Endothelial cell of umbilical vein (primary cell): Measurements from ENCODE around the gene SLCO6A1.

DNA sequence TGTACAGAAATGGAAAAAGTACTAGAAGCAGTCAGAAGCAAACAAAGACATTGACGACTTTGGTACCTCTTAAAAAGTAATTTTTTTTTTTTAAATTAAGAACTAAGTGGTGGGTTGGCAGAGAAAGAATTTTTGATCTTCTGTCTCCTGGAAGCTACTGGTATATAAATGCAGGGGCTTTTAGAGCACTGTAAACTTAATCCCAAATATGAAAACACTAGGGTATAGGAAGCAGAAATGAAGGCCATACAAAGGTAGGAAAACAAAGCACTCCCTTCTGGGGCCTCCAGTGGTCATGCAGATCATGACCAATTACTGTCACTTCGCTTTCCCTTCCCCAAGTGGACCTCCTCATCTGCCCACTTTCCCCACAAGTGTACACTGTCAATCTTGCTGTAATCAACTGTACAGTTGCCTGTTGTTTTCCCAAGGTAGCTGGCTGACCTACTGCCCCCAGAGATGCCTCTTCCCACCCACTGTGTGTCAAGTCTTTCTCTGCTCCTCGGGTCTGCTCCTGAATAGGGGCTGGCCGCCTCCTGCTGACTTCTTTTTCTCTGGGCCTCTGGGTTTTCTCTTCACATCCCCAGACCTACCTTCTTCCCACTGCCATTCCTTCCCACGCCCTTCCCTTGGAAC, 2.7 kb downstream of the ELL2 start:
- PRO-cap: no peak
CAGE:
- cytosol, long polyA minus RNA: no peak
- cytosol, long polyA plus RNA: no peak
- long polyA plus RNA: no peak
- nucleus, long polyA minus RNA: no peak
- nucleus, long polyA plus RNA: no peak

- PRO-cap: no peak
CAGE:
- cytosol, long polyA minus RNA: no peak
- cytosol, long polyA plus RNA: no peak
- long polyA plus RNA: no peak
- nucleus, long polyA minus RNA: no peak
- nucleus, long polyA plus RNA: no peak
These were observed 91.6 kb upstream of the ELL2 start for GRCh38 chr5:96053114-96053869.

GRCh38 chr5:96146730-96147207, 185.1 kb upstream of the ELL2 start:
- PRO-cap: no peak
CAGE:
- cytosol, long polyA minus RNA: no peak
- cytosol, long polyA plus RNA: no peak
- long polyA plus RNA: no peak
- nucleus, long polyA minus RNA: no peak
- nucleus, long polyA plus RNA: no peak

- PRO-cap: no peak
CAGE:
- cytosol, long polyA minus RNA: no peak
- cytosol, long polyA plus RNA: no peak
- long polyA plus RNA: no peak
- nucleus, long polyA minus RNA: no peak
- nucleus, long polyA plus RNA: no peak
These were observed 187.5 kb downstream of the PCSK1 start for GRCh38 chr5:96245327-96246081.

- PRO-cap: no peak
CAGE:
- cytosol, long polyA minus RNA: no peak
- cytosol, long polyA plus RNA: no peak
- long polyA plus RNA: no peak
- nucleus, long polyA minus RNA: no peak
- nucleus, long polyA plus RNA: no peak
These were observed 185.6 kb downstream of the PCSK1 start for GRCh38 chr5:96247205-96248081.

- PRO-cap: no peak
CAGE:
- cytosol, long polyA minus RNA: no peak
- cytosol, long polyA plus RNA: no peak
- long polyA plus RNA: no peak
- nucleus, long polyA minus RNA: start-site peak on the minus strand at chr5:96880495-96880595, 23 reads
- nucleus, long polyA plus RNA: no peak
These were observed 3.7 kb downstream of the ERAP2 start for GRCh38 chr5:96879554-96880830.

DNA sequence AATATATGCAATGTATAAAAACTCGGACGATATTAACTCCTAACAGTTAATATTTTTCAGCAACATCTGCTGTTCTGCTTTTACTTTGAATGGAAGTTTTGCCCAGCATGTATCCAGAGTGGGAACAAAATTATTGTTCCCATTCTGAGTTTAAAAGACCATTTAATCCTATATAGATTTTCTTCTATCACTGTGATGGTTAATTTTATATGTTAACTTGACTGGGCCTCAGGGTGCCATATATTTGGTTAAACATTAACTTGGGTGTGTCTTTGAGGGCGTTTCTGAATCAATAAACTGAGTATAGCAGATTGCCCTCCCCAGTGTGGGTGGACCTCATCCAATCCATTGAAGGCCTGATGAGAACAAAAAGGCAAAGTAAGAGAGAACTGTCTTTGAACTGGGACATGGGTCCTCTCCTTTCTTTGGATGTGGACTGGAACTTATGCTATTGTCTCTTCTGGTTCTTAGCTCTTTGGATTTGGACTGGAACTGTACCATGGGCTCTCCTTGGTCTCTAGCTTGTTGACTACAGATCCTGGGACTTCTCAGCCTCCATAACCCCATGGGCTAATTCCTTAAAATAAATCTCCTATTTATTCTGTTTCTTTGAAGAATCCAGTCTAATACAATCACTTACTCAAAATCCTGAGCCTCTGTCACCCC, 17.3 kb downstream of the RIOK2 start:
- PRO-cap: no peak
CAGE:
- cytosol, long polyA minus RNA: no peak
- cytosol, long polyA plus RNA: no peak
- long polyA plus RNA: no peak
- nucleus, long polyA minus RNA: no peak
- nucleus, long polyA plus RNA: no peak

- PRO-cap: no peak
CAGE:
- cytosol, long polyA minus RNA: no peak
- cytosol, long polyA plus RNA: no peak
- long polyA plus RNA: no peak
- nucleus, long polyA minus RNA: no peak
- nucleus, long polyA plus RNA: no peak
These were observed 263.2 kb upstream of the RGMB start for GRCh38 chr5:98510001-98510831.

- PRO-cap: no peak
CAGE:
- cytosol, long polyA minus RNA: no peak
- cytosol, long polyA plus RNA: no peak
- long polyA plus RNA: no peak
- nucleus, long polyA minus RNA: no peak
- nucleus, long polyA plus RNA: no peak
These were observed 90.5 kb upstream of the CHD1 start for GRCh38 chr5:99019138-99019793.

DNA sequence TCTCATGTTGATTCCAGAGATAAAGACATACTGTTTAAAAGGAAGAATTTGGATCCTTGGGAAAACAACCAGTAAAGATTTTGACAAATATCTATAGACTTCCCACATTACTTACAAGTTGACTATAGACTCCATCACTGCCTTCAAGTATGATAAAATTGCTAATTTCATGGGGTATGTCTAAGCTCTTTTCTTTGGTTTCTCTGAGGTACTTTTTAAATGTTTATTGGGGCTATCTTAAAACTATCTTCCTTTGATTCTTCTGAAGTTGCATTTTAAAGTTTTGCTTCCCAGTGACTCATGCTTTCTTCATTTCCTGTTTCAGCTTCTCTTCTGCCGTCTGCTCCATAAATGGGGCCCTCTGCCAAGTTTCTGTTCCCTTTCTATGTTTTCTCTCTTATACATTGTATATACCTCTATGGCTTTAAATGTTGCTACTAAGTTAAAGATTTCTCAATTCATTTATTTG, 125.5 kb downstream of the ST8SIA4 start:
- PRO-cap: no peak
CAGE:
- cytosol, long polyA minus RNA: no peak
- cytosol, long polyA plus RNA: no peak
- long polyA plus RNA: no peak
- nucleus, long polyA minus RNA: no peak
- nucleus, long polyA plus RNA: no peak

DNA sequence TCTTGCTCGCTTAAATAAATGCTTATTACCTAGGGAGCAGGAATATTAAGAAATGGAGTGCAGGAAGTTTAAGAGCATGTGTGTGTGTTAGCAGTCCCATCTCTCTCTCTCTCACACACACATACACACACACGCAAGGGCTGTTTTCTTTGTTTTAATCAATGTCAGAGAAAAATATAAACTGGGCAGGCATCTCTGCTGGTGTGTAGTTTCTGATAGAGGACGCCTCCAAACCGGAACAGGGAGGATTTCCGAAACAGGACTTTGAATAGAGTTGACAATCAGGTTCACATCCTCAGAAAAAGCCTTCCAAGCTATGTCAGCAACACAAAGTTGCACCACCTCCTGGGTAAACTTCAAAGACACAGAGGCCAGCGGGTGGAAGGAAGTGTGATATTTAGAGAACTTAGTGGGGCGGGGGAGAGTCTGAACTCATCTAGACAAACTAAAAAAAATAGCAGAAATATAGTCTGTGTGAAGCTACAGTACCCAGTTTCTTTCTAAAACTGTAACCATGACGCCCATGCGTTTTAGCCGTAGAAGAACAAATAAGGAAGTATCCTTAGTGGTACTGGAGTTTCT, 1.2 kb downstream of the ST8SIA4 start:
- PRO-cap: bidirectional peak, plus-strand start at position 298 of the sequence, minus-strand start at position 214 of the sequence
CAGE:
- cytosol, long polyA minus RNA: no peak
- cytosol, long polyA plus RNA: no peak
- long polyA plus RNA: no peak
- nucleus, long polyA minus RNA: no peak
- nucleus, long polyA plus RNA: no peak

GRCh38 chr5:102120968-102121247, 175.2 kb downstream of the SLCO4C1 start:
- PRO-cap: no peak
CAGE:
- cytosol, long polyA minus RNA: no peak
- cytosol, long polyA plus RNA: no peak
- long polyA plus RNA: no peak
- nucleus, long polyA minus RNA: no peak
- nucleus, long polyA plus RNA: no peak

DNA sequence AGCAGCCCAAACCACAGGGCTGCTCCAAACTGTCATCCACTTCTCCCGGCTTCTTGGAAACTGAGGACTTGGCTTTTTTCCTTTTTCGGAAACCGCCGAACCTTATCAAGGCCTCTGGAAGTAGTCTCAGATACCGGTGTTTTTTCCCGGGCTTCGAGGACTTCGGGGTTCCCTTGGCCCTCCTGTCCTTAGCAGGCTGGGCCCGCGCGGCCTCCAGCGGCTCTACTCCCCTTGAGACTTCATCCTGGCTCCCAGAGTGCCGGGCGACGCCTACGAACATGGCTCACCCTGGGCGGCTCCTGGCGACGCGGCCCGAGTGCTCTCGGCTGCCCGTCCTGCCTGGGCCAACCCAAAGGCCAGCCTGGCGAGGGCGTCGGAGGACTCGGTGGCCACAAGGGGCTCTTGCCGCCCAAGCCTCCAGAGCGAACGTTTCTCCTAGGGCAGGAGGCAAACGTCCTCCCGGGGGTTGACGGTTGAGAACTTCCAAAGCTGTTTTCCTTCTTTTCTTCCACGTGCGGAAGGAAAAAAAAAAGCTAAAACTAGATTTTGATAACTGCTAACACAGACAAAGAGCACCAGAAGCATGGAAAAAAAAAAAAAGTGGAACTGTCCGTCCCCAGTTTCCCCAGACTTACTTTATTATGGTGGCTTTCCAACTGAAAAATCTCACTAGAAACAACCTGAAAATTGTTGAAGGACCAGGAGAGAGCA, at the start of gene SLCO6A1:
Gene SLCO6A1, minus strand, starts transcription at position 437 of the 711 bp plus-strand sequence.
- PRO-cap: no peak
CAGE:
- cytosol, long polyA minus RNA: no peak
- cytosol, long polyA plus RNA: no peak
- long polyA plus RNA: no peak
- nucleus, long polyA minus RNA: no peak
- nucleus, long polyA plus RNA: no peak

- PRO-cap: no peak
CAGE:
- cytosol, long polyA minus RNA: no peak
- cytosol, long polyA plus RNA: no peak
- long polyA plus RNA: no peak
- nucleus, long polyA minus RNA: no peak
- nucleus, long polyA plus RNA: no peak
These were observed 514 bp downstream of the PAM start for GRCh38 chr5:102755741-102755897.

- PRO-cap: no peak
CAGE:
- cytosol, long polyA minus RNA: no peak
- cytosol, long polyA plus RNA: no peak
- long polyA plus RNA: no peak
- nucleus, long polyA minus RNA: no peak
- nucleus, long polyA plus RNA: no peak
These were observed 4.4 kb downstream of the PAM start for GRCh38 chr5:102759401-102759980.

DNA sequence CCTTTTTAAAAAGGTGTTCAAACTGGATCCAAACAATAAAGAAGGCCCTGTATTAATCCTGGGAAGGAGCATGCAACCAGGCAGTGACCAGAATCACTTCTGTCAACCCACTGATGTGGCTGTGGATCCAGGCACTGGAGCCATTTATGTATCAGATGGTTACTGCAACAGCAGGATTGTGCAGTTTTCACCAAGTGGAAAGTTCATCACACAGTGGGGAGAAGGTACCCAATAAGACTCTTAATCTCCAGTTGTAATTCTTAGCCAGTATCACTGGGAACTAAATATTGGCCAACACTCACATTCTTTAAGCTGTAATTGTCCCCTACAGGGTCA, 113.2 kb downstream of the GIN1 start:
- PRO-cap: no peak
CAGE:
- cytosol, long polyA minus RNA: no peak
- cytosol, long polyA plus RNA: no peak
- long polyA plus RNA: no peak
- nucleus, long polyA minus RNA: no peak
- nucleus, long polyA plus RNA: no peak

DNA sequence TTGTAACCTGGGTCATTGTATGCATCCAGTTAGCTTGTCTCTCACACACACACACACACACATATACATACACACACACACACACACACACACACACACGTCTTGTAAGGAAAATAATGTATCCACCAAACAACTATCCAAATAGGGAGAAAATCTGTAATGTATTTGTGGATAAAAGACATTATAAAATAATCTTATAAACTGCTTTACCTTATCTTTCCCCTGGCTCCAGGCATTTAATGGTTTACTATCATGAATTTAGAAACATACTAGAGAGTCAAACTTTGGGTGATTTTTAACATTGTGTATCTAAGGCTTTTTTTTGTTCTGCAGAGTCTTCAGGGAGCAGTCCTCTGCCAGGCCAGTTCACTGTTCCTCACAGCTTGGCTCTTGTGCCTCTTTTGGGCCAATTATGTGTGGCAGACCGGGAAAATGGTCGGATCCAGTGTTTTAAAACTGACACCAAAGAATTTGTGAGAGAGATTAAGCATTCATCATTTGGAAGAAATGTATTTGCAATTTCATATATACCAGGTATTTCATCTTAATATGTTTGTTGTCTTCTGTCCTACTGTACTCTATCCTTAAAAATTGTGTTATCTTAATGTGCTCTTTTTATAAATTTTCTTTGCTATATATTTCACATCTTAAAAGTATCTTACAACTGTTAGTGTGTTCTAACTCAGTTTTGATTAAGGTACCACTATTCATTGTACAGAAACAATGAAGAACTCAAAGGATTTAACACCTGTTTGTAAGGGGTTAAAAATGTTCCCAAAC, 112.6 kb downstream of the GIN1 start:
- PRO-cap: no peak
CAGE:
- cytosol, long polyA minus RNA: no peak
- cytosol, long polyA plus RNA: no peak
- long polyA plus RNA: no peak
- nucleus, long polyA minus RNA: no peak
- nucleus, long polyA plus RNA: no peak

DNA sequence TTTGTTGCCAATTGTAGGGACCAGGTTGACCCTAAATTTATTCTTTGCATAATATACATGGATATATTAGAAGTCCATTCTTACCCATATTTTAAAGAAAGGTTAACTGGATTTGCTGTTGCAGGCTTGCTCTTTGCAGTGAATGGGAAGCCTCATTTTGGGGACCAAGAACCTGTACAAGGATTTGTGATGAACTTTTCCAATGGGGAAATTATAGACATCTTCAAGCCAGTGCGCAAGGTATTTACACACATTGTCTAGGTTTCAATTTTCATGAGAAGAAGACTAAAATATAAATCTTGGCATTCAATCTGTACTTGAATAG, 110.3 kb downstream of the GIN1 start:
- PRO-cap: no peak
CAGE:
- cytosol, long polyA minus RNA: no peak
- cytosol, long polyA plus RNA: no peak
- long polyA plus RNA: no peak
- nucleus, long polyA minus RNA: no peak
- nucleus, long polyA plus RNA: no peak

- PRO-cap: no peak
CAGE:
- cytosol, long polyA minus RNA: no peak
- cytosol, long polyA plus RNA: no peak
- long polyA plus RNA: no peak
- nucleus, long polyA minus RNA: no peak
- nucleus, long polyA plus RNA: no peak
These were observed 115.2 kb downstream of the MACIR start for GRCh38 chr5:103373730-103374158.

DNA sequence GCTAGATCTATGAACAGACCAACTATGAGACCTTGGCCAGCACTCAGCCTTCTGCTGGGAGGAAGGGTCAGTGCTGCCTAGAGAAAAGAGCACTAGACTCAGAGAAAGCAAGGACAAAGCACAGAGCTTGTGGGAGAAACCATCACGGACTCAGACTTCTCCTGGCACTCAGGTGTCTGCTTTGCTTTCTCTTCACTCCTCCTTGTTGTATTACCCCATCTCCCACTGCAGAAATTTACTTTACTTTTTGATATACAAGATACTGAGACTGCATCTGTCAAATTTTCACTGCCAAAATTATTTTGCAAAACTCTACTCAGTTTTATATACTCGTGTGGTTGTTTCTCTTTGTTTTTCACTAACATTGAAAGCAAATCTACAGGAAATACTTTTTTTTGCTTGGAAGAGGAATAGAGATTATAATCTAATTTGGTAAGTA, 890.1 kb upstream of the NUDT12 start:
- PRO-cap: no peak
CAGE:
- cytosol, long polyA minus RNA: no peak
- cytosol, long polyA plus RNA: no peak
- long polyA plus RNA: no peak
- nucleus, long polyA minus RNA: no peak
- nucleus, long polyA plus RNA: no peak